Measurements from ENCODE around the genes CYSLTR2 and CDADC1.

DNA sequence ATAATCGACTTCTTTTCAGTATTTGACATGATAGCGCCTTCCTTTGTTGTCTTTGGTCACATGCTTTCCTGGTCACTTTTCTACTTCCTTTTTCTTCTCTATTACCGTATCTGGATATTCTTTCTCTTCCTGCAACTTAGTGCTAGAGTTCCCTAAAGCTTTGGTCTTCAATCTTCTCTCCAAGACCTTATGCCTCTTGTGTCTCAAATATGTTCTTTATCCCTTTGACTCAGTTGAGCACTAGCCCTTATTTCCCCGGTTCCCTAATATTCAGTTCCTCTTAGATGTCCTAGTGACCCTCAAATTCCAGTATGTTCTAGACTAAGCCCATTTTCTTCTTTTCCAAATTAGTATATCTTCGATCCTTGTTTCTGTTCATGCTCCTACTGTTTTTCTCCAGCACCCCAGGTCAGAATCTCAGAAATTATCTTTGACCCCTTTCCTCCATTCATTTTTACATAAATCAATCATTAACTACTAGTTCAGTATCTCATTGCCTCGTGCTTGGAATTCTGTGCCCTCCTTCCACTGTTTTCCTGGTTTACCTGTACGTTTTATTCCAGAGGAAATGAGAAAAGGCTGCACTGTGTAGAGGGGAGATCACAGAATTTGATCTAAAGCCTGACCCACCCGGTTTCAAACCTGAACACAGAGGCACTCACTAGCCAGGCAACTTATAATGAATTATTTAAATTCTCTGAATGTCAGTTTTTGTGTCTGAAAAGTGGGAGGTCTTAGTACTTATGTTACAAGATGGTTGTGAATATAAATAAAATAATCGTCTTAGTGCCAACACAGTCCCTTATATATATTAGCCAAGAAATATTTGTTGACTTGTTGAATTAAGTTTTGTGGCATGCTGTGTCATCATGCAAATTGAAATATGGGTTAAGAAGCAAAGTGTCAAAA, 107.9 kb downstream of the LRCH1 start:
- RRBS: no CpG with 5 or more reads among the region's 9 CpGs

GRCh38 chr13:46705296-46705849, 91.6 kb downstream of the ESD start:
- RRBS: no CpG with 5 or more reads among the region's 3 CpGs

DNA sequence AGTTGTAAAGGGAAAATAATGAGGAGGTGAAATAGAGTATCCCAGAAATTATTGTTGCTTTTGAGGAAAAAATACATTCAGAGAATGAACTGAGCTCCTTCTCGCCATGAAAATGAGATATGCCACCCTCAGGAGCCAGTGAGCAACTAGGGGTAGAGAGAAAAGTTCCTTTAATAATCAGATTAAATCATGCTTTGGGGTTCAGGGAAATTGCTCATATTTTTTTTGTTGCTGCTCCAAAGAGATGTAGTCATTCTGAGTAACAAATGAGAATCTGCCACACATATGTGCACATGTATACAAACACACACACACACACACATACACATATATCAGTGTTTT, 411.8 kb downstream of the SUCLA2 start:
- RRBS: no CpG with 5 or more reads among the region's 1 CpG

GRCh38 chr13:48258656-48259200, 25.7 kb downstream of the ITM2B start:
- RRBS: no CpG with 5 or more reads among the region's 4 CpGs

GRCh38 chr13:48417398-48418083, 4.6 kb upstream of the LPAR6 start:
- RRBS: no CpG with 5 or more reads among the region's 7 CpGs

DNA sequence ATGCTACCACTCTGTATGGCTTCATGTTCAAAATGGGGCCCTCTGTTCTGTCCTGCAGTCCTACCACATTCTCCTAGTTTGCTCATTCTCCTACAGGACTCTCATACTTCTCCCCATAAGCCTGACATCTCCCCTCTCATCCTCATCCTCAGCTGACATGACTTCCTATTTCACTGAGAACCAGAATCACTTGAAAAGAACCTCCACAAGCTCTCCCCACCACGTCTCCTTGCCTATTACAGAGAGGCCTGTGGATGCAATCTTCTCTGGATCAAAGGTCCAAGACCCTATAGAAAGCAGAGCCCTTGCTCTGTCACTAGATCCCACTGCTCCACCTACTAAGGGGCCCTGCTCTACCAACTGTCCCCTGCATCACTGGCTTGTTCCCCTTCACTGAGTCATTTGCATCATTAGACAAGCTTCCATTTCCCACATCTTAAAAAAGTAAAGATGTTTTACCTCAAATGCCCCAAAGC, 40.9 kb downstream of the RCBTB2 start:
- RRBS: no CpG with 5 or more reads among the region's 1 CpG

DNA sequence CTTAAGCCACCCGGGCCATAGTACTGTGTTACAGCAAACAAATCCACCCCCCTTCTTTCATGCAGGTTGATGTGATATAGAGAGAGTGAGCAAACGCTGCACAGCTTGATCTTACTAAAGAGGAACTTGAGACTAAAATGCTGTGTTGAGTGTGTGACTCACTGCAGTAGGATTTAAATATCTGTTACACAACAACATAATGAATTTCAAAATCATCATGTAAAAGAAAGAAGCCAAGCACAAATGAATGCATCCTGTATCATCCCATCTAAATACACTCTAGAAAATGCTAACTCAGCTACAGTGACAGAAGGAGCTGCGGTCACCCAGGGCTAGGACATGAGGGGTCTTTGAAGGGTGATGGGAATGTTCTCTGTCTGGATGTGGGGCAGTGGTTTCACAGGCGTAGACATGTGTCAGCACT, 32.1 kb downstream of the RCBTB2 start:
- RRBS: no CpG with 5 or more reads among the region's 4 CpGs

DNA sequence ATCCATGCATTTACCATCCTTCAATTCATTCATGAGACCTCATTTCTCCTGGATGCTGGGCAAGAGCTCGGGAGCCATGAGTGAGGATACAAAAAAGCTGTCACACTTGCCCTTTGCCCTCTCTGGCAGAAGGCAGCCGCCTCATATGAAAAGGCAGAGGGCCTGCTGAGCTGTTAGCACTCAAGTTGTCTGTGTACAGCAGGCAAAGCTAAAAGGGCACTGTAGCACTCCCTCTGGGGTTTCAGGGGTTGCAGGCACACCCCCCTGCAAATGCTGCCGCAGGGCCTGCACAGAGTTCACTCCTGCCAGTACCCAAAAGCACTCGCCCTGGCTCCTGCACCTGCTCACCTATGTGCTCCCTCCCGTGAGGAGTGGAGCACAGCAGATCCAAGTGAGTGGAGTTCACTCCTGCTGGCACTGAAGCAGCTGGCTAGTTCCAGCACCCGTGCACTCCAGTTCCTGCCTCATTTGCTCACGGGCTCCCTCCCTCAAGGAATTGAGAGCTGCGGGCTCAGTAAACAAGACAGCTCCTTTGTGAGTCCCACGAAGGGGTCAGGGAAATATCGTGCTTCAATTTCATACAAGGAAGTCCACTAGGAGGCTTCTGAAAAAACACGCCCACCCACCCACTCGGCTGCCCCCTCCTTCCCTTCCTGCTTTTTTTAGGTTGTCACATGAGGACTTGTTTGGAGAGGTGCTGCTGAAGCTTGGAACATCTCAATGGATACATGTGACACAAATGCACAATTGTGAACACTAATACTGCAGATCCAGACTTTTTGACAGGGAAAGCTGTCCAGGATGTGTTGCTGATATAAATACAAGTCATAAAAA, 9.8 kb upstream of the RCBTB2 start:
- RRBS: no CpG with 5 or more reads among the region's 12 CpGs

DNA sequence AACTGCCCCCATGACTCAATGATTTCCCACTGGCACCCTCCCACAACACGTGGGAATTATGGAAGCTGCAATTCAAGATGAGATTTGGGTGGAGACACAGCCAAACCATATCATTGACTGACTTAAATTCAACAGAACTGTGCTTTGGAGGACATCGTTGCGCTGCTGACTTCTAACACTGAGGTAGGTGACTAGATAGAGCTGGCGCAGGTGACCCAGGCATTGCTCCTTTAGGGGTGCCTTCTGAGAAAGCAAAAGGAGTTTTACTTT, 48.1 kb upstream of the RCBTB2 start:
- RRBS: no CpG with 5 or more reads among the region's 4 CpGs

- RRBS: no CpG with 5 or more reads among the region's 5 CpGs
Observed at GRCh38 chr13:48586373-48586880, 53.5 kb upstream of the RCBTB2 start.

DNA sequence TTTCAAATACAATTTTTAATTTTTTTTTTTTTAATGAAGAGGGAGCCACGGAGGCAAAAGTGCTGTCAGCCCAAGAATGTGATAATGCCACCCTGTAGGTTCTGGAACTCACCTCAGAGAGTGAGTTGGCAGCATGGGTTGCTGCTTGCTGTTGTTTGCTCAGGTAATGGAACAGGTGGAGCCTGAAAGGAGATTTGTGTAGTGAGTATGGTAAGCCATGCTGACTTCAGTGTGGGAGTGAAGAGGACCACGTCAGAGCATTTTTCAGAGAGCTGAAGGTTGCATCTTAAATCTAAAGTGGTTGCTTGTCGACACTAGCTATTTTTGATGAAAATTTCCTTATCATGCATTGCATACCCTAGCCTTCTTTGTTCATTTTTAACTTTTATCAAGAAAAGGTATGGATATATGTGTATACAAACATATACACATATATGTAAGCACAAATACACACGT, 57.7 kb upstream of the CYSLTR2 start:
- RRBS: no CpG with 5 or more reads among the region's 4 CpGs

DNA sequence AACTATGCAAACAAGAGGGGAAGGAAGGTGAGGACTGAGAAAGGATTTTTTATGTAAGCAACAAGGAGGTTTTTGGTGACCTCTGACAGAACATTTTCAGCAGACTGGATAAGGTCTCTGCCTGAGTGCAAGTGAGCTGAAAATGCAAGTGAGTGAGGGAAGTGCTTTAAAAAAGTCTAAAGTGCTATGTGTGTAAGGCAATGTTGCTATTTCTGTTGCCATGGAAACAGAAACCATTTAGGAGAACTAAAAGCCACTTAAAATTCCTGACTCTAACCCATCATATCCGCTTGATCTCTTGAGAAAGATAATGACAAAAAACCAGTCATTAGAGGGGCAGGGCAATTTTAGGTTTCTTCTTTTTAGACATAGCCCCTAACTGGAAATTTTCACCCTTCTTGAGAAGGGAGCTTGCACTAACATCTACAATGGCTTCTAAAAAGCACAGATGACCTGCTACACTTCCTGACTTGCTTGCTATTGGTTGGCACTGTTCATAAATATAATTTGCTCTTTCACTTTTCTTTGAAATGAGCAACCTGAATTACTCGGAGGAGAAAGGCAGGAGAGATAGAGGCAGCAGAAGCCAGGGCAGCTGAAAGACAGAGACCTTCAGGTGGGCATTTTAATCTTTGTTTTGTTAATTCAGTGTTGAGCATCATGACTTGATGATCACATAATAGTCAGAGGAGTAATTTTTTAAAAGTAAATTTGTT, at the start of gene CYSLTR2:
TSS of gene CYSLTR2 (plus strand) at position 528 of the 716 bp plus-strand sequence.
- RRBS: no CpG with 5 or more reads among the region's 2 CpGs

DNA sequence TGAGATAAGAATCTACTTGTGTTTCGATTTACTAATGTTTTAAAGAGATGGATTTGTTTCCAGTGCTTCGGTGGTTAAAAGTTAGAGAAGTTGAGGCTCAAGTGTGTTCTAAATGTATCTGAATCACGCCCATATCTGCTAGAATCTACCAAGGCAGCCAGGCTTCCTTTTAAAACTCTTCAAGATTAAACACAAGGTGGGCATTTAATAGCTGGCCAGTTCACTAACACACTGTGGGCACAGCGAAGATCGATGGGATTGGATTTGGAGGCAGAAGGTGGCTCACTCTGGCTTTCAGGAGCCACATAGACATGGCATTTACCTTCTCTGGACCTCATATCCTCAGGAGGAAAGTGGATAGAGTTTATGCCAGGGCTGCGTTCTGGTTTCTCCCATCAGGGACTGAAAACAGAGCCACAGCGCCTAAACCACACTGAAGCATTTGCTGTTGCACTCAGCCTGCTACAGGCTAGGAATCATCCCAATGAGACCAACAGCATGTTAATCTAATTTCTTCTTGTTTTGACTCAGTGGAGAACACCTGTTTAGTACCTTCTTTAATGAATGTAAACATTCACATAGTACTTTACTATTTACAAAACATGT, 1.5 kb downstream of the CYSLTR2 start:
- RRBS: no CpG with 5 or more reads among the region's 7 CpGs

DNA sequence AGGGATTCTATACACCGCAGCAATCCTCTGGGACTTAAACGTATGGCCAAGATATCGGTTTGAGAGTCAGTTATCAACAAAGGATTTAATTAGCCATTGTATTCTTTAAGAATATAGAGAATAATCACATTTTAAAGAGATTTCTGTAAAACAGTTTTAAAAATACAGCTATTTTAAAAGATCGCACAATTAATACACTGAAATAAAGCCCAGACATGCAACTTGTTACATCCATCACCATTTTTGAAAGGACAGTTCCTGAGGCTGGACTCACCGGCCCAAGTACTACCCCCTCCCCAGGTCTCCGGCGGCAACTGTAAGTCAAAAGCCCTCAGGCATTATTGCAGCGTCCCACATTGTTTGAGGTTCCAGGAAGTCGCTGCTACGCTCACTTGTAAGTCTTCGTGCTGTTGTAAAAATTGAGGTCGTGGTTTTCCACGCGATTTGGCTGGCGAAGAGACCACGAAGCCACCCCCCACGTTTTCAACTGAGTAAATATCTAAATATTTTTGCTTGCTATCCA, 750 bp upstream of the FNDC3A start:
- RRBS: no CpG with 5 or more reads among the region's 17 CpGs

DNA sequence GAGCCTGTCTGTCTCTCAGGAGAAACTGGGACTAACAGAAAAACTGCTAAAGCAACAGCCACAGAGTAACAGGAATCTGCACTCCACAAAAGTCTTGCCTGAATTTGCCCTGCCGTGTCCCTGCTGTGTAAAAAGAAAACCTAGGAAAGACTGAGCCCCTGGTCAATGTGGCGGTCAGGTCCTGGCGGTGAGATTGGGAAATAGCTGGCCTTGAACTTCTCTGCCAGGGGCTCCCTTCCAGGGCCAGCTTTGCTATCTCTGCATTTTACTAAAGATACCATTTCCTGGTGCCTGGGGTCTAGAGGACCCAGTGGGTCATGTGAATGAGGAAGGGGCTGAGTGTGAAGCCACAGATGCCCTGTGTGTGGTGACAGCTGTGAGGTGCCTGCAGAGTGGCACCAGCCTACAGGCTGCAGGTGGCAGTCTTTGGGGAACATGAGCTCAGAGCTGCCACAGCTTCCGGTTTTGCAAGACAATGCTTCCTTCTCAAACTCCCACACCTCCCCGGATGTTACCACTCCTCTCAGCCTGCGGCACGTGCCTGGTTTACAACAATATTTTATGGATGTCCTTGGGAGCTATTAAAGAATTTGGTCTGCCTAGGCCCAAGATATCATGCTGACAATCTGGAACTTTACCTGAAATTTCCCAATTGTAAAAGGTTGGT, 5.2 kb upstream of the MLNR start:
- RRBS: 12% methylated on average over 1 of the region's 7 CpGs

- RRBS: no CpG with 5 or more reads among the region's 43 CpGs
Observed at GRCh38 chr13:49247206-49248379, at the start of gene CDADC1. Gene CDADC1, plus strand, starts transcription at chr13:49247925.

DNA sequence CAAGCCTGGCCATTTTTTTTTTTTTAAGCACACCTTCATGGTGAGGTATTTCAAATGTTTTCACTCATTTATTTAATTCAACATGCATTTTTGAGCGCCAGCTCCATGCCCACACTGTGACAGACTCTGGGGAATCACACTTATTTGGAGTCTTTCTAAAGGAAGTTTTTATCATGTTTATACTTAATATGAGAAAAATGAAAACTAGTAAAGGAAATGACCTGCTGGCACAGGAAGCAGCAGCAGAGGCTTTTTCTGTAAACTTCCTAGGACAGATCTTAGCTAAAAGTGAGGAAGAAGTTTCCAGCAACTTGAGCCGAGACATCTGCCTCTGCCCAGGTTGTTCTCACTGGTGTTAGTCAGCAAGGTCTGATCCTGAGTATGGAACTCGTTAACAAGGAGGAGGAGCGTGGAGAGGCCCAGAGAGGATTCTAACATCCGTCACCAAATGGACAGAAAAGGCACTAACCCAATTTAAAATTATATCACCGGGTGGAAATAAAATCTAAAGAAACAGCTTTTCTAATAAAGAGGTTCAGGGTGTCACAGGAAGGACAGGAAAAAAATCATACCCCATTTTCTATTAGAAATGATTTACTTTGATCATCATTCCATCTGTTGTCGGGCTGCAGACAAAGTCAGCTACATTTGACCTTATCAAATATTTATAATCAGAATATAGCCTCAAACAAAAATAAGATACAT, 43.6 kb downstream of the PHF11 start:
- RRBS: no CpG with 5 or more reads among the region's 7 CpGs

DNA sequence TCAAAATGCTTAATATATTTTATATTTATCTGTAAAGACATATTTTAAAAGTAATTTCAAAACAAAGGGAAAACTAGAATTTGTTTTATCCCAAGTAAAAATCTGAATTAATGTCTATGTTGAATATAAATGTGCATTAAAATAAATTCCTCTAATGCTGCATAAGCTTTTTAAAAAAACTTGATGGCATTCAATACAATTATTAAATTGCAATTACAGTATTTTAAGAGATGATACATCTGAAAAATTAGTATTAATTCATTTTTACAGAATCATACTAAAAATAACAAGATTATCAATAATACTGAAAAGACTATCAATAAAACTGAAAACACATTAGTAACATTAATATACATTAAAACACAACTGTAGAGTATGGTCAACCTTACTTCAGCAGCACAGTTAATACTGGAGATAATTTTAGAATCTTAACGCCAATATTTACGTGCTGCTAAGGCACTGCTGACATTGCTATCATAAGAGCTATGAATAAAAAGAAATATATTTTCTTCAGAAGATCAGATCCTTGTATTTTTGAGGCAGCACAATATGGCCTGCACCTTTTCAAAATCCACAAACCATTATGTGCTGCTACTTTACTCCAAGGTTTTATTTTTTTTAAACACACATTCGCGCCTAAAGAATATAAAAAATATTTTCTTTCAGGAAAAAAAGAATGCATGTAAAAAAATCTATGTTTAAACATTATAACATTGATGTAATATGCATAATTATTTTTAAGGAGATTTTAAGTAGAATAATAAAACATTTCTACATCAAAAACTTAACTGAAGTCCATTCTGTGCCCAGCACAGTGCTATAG, 33.6 kb downstream of the KCNRG start:
- RRBS: no CpG with 5 or more reads among the region's 4 CpGs

DNA sequence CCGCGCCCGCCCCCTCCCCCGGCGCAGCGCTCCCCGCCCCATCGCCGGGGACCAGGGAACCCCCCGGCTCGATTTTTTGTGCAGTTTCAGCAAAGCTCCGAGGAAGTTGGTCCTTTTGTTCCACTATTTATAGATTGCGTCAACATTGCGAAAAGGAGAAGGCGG, 110.1 kb downstream of the KCNRG start:
- RRBS: no CpG with 5 or more reads among the region's 15 CpGs

Data from HCT116 (cell line).